Calu3 (cell line): ENCODE measurements around the genes MARCKS and HS3ST5.

DNA sequence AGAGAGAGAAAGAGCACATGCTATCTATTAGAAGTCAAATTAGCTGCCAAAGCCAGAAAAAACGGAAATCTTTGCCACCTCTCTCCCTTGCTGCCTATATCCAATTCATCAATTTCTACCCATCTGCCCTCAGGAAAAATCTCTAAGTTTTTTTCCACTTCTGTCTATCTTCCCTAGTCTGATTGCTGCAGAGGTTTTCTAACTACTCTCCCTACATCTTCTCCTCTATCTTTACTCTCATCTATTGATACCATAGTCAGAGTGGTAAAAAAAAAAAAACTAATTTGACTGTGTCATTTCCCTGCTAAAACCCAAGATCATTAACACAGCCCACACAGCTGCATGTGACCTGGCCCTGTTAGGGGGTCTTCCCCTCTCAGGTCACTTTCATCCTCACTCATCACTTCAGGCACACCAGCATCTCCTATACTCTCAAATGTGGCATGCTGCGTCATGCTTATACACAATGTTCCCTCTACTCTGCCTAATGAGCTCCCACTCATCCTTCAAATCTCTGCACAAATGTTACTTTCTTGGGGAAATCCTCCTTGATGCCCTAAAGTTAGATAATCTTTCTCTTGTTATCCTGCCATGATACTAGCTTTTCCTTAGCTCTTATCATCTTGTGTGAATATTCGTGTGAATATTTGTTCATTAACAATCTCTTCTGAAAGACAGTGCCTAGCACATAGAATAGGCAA lies 86.8 kb downstream of the CDK19 start:
- PRO-cap: no peak

DNA sequence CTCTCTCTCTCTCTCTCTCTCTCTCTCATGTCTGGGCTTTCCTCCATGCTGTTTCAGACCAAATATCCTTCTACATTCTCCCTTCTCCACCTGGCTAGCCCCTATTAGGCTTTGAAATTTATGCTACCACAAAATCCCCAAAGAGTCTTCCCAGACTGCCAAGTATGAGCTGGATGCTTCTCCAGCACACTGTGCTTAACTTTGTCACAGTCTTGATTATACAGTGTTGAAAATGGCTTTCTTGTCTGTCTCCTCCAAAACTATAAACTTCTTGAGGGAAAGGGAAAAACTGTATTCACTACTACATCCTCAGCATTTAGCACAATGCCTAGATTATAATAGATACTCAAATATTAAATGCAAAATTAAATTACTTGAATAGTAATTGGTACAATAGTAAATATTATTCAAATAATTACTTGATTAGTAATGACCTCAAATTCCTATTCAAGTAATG lies 80.7 kb downstream of the CDK19 start:
- PRO-cap: no peak

DNA sequence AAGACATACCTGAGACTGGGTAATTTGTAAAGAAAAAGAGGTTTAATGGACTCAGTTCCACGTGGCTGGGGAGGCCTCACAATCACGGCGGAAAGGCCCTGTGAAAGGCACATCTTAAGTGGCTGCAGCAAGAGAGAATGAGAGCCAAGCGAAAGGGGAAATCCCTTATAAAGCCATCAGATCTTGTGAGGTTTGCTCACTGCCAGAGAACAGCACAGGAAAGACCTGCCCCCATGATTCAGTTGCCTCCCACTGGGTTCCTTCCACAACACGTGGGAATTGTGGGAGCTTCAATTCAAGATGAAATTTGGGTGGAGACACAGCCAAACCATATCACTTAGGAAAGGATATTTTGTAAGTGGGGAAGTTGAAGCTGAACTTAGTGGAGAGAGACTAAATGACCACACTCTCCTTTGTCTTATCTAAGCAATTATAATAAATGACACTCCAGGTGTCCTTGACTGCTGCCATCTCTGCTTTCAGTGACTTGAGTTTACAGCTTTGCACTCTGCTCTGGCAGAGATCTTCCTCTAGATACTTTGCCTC lies 31.9 kb downstream of the MFSD4B start:
- PRO-cap: no peak

GRCh38 chr6:111417173-111417694 lies 65.8 kb downstream of the REV3L start:
- PRO-cap: no peak

- PRO-cap: no peak
Observed at GRCh38 chr6:111475444-111476138, 7.4 kb downstream of the REV3L start.

DNA sequence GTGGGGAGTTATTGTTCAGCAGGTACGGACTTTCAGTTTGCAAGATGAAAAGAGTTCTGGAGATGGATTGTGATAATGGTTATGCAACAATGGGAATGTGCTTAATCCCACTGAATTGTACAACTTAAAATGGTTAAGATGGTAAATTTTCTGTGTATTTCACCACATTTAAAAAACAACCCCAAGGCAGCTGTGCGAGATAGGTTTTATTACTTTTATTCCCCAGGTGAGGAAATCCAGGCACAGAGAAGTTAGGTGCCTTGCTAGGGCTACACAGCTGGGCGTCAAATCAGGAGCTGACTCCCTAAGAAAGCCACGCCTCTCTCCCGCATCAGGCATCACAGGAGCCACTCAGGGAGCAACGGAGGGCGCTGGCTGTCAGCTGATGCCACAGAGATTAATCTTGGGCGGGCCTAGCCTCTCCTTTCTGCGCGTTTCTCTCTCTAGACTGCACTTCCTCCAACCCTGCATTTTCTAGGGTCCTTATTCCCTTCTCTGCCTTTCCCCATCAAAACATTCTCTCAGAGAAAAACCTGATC lies 9.4 kb upstream of the TRAF3IP2 start:
- PRO-cap: no peak

GRCh38 chr6:111696221-111696664 lies 90.6 kb upstream of the TRAF3IP2 start:
- PRO-cap: no peak

GRCh38 chr6:111731176-111731830 lies 125.6 kb upstream of the TRAF3IP2 start:
- PRO-cap: no peak

GRCh38 chr6:111773793-111774515 lies 99.3 kb downstream of the FYN start:
- PRO-cap: no peak

GRCh38 chr6:111855540-111856261 lies 17.6 kb downstream of the FYN start:
- PRO-cap: no peak

GRCh38 chr6:112233719-112234102 lies 20.7 kb downstream of the LAMA4 start:
- PRO-cap: no peak

DNA sequence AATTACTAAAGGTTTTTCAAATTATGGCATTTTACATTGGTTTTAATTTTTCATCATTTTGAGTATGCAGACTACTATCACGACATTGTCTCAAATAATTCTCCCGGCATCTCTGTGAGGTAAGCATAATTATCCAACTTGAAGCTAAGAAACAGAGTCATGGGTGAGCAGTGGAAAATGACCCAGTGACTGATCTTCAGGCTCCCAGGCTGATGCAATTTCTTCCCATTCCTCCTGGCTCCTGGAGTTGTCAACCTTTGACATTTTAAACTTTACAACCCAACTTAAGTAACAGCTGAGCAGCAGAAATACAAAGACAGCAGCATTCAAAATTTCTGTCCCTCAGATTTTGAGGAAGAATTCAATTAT lies 13.6 kb upstream of the LAMA4 start:
- PRO-cap: no peak

GRCh38 chr6:112879754-112880453 lies 532.8 kb downstream of the RFPL4B start:
- PRO-cap: unidirectional peak, plus-strand start at chr6:112880117

DNA sequence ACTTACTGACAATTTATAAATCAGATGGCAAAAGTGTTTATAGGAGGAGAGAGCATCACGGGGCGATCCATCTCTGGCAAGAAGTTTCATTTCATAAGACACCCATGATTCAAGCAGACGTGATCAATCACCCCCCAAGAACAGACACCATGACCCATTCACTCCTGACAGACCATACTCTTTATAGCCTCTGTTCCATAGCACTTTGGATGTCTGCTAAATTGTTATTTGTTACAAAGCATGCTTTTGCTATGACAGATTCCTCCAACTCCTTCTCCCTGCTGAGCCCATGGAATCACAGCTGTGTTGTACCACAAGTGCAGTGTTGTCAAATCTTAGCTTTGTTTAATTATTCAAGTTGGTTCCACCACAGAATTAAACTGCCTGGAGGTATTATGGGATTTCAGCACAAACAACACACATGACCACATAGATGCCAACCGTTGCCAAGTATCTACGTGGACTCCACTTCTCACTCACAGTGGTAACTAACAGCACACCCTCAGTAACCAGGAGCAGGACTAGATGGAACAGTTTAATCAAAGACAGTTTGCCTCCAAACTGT lies 32.8 kb upstream of the MARCKS start:
- PRO-cap: no peak

GRCh38 chr6:113857123-113857580 lies at the start of gene MARCKS:
MARCKS (plus strand) TSS chr6:113857345.
- PRO-cap: bidirectional peak, plus-strand start at chr6:113857347, minus-strand start at chr6:113857276

DNA sequence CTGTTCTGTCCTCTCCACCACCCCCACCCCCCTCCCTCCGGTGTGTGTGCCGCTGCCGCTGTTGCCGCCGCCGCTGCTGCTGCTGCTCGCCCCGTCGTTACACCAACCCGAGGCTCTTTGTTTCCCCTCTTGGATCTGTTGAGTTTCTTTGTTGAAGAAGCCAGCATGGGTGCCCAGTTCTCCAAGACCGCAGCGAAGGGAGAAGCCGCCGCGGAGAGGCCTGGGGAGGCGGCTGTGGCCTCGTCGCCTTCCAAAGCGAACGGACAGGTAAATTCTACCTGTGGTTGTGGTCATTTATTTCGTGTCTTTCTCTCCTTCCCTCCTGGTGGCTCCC lies 403 bp downstream of the MARCKS start:
- PRO-cap: no peak

DNA sequence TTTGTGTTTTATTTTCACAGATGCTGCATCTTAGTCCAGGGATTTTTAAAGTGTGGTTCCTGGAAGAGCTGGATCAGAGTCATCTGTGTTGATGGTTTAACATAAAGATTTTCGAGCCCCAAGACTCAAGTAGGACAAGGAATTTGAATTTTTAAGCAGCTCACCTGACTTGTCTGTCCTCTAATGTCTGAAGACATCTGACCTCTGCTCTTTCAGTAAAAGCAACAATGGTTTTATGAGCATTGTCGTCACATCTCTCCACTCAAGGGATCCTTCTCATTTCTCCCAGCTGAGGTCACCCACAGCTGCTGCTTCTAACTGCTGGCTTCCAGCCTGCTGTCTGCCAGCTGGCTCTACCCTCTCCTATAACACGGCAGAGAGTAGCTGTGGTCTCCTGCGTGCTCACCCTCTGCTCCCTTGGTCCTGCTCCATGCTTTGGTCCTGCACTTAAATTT lies 24.7 kb upstream of the HDAC2 start:
- PRO-cap: no peak

DNA sequence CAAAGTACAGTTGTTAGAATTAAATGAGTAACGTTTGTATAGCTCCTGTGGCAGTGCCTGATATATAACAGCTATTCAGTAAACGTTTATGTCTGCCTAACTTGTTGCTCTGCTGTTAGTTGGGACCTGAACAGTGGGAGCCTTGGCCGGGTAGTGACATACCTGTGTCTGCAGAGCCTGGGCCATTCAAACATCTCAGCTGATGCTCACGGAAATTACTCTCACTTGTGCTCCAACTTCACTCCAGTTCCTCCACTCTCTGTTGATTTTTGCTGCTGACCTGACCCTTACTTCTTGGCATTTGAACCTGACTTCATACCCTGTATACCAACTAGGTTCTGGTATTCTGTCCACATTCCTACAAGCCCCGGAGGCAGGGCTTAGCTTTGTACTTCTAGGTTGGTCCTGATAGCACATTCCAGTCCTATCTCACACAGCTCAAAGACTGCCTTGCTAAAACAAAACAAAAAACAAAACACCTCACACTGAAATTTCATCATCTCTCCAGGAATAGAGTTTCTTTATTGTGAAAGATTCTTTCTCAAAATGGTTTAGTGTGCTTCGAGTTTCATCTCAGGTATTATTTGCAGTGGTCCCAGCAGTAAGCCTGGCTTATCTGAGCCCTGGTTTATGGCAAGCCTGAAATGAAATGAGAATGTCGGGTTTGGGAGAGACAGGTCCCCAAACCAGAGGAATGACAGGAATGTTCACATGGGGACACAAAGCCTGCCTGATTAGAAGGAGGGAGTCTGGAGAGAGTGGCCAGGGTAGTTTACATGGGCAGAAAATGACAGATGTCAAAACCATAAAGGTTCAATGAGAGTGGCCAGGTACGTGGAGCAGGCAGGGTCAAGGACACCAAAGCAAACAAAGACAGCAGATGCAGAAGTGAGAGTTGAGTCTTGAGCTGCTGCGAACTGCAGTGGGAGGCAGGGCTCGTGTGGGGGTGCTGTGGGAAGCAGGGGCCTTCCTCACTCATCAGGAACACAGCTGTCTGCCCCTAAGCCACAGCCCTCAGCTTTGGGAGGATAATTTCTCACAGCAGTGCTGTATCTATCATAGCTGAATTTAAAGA lies 174.2 kb upstream of the HDAC2 start:
- PRO-cap: no peak

- PRO-cap: bidirectional peak, plus-strand start at chr6:114343134, minus-strand start at chr6:114343023
Observed at GRCh38 chr6:114342756-114343444, at the start of gene HS3ST5. HS3ST5 (minus strand) TSS chr6:114343023.

DNA sequence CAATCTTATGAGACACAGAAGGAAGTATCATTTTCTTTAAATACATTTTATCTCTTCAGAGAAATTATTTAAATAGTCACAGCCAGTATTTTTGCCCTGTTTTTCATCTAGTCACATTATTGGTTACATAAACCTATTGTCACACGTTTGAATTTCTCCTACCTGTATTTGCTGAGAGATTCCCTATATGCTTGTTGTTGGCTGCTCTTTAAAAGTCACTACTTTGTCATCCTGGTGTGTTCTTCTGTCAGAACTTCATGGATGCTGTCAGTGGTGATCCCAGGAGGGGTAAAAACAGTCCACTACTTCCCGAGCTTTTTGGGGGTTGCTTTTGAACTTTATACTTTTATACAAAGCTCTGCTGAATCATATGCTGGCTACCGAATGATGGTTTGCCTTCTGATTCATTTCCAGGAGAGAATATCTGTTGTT lies 32.5 kb upstream of the COL10A1 start:
- PRO-cap: no peak